Epithelial cell of esophagus (primary cell): ENCODE measurements around a stretch of chr2.

- RRBS = no CpG with 5 or more reads among the region's 10 CpGs
Measured at GRCh38 chr2:9693151-9693575, 62.4 kb upstream of the YWHAQ start.

GRCh38 chr2:9752440-9753164 is 90.7 kb upstream of the TAF1B start:
- RRBS = no CpG with 5 or more reads among the region's 20 CpGs

GRCh38 chr2:9758718-9759156 is 84.5 kb upstream of the TAF1B start:
- RRBS = 22% methylated on average over 3 of the region's 6 CpGs

GRCh38 chr2:9941474-9942167 is 9.9 kb upstream of the GRHL1 start:
- RRBS = no CpG with 5 or more reads among the region's 13 CpGs

DNA sequence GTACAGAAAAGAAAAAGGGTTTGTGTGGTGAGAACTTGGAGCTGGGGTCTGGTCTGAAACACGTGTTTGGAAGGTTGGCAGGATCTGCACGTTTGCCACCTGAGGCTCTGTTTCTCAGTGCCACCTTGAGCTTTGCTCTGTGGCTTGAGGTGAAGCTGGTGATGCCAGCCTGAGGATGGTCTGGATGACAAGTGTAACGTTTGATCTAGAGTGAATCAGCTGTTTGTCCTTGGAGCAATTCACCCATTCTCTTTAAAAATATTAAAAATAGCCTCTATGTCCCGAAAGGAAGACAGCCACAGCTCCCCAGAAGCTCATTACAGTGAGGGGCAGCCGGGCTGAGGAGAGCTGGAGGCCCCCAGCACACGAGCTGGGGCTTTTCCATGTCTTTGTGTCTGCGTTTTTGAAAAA is 45.4 kb upstream of the KLF11 start:
- RRBS = no CpG with 5 or more reads among the region's 7 CpGs

DNA sequence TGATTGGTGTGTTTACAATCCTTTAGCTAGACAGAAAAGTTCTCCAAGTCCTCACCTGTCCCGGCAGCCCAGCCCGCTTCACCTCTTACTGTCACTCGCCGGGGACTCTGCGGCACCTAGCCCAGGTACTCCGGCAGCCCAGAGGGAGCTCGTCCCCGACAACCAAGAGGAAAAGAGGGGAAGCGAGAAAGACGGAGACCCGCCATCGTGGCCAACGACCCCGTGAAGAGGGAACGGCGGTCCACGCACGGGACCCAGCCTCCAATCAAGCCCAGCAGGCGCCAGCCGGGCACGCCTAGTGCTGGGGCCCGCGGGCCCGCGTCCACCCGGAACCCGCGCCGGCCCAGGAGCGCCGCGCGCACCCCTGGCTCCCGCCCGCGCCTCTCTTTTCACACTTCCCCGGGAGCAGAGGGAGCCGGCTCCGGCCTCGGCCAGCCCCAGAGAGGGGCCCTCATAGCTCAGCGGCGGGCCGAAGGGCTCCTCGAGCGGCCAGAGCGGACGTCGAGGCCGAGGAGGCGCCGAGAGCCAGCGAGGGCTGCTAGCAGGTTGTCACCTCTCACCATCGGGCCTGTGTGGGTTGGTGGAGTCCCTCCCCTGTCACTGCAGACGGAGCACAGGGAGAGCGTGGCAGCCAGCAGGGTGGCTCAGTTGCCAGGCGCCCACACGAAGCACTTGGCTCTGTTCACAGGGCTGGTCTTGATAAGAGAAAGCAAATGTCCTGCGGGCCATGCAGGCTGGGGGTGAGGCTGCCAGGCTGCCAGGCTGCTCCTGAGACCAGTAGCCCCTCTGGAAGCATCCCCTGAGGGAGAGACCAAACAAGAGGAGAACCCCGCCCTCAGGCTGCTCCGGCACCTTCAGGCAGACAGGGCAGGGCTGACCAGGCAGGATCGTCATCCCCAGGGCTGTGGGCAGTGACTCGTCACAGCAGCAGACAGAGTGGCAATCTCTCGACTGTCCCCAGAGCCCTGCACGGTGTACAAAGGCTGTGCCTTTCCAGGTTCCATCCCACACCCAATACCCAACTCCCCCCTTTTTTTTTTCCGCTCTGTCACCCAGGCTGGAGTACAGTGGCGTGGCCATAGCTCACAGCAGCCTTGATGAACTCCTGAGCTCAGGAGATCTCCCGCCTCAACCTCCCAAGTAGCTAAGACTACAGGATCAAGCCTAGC is 36.8 kb upstream of the KLF11 start:
- RRBS = 22% methylated on average over 16 of the region's 67 CpGs

- RRBS = no CpG with 5 or more reads among the region's 10 CpGs
Measured at GRCh38 chr2:10007348-10007809, 36.0 kb upstream of the KLF11 start.

GRCh38 chr2:10016361-10017239 is 26.8 kb upstream of the KLF11 start:
- RRBS = 89% methylated on average over 2 of the region's 22 CpGs

- RRBS = no CpG with 5 or more reads among the region's 19 CpGs
Measured at GRCh38 chr2:10047665-10048639, 4.6 kb downstream of the KLF11 start.

GRCh38 chr2:10048640-10048984 is 5.3 kb downstream of the KLF11 start:
- RRBS = no CpG with 5 or more reads among the region's 6 CpGs

DNA sequence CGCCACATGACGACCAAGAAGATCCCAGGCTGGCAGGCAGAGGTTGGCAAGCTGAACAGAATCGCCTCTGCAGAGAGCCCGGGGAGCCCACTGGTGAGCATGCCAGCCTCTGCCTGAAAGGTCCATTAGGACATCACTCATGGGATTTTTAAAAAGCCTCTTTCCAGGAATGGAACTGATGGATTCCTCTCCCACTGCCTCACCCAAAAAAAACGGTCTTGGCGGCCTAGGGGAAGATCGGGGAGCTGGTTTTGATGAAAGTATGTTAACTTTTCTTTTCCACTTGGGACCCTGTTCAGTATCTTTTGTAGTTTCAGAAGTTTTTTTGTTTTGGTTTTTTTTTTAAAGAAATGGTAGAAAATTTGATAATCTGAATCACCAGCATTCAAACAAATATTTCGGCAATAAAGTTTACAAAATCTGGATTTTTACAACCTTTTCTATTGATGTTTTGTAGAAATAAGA is 9.1 kb downstream of the KLF11 start:
- RRBS = 92% methylated on average over 4 of the region's 8 CpGs

GRCh38 chr2:10301736-10302376 is 848 bp upstream of the HPCAL1 start:
- RRBS = no CpG with 5 or more reads among the region's 27 CpGs

GRCh38 chr2:10302377-10302819 is 306 bp upstream of the HPCAL1 start:
- RRBS = 2% methylated on average over 28 of the region's 41 CpGs

DNA sequence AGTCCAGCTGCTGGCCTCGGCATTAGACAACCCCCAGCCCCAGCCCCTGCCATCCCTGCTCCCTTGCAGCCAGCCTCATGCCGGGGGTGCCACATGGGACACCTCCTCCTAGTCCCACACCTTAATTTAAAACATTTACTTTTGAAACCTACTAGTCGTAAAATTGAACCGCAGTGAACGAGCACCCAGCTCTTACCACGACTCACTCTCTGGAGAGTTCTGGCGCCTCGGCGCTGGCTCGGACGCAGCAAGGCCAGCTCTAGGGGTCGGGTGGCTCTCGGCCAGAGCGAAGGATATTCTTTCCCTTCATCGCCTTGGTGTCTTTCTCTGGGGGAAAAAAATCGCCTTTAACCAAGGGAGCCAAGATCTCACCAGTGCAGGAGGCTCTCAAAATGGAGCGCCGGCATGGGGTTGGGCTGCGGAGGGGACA is 1.8 kb downstream of the HPCAL1 start:
- RRBS = no CpG with 5 or more reads among the region's 19 CpGs

DNA sequence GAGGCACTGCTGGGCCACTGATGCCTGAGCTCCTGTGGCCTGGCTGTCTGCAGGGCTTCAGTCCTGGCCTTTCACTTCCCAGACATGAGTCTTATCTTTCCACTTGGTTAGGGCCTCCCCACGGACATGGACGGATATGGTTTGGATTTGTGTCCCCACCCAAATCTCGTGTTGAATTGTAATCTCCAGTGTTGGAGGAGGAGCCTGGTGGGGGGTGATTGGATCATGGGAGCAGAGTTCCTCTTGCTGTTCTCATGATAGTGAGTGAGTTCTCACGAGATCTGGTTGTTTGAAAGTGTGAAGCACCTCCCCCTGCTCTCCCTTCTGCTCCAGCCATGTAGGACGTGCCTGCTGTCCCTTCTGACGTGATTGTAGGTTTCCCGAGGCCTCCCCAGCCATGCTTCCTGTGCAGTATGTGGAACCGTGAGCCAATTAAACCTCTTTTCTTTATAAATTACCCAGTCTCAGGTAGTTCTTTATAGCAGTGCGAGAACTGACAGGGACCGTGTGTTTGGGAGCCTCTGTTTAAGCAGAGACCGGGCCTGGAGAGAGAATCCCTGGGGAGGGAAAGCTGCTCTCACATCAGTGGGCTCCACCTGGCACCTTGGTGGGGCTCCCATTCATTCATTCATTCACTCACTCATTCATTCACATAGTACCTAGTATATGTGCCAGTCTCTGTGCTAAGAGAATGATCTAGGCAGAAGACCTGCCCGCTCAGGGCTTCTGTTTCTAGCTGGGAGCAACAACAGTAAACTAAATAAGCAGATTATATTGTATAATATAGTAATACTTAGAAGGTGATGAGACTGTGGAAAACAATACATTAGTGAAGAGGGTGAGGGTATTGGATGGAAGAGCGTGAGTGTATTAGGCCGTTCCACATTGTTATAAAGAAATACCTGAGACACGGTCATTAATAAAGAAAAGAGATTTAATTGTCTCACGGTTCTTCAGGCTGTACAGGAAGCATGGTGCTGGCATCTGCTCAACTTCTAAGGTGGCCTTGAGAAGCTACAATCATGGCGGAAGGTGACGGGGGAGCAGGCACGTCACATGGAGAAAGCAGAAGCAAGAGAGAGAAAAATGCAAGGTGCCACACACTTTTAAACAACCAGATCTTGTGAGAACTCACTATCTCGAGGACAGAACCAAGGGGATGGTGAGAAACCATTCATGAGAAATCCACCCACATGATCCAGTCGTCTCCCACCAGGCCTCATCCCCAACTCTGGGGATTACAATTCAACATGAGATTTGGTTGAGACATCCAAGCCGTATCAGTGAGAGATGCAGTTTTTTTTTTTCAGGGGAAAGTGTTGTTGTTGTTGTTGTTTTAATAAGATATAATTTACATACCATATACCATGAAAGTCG is 17.9 kb downstream of the HPCAL1 start:
- RRBS = no CpG with 5 or more reads among the region's 23 CpGs

- RRBS = no CpG with 5 or more reads among the region's 19 CpGs
Measured at GRCh38 chr2:10326108-10327084, 23.7 kb downstream of the HPCAL1 start.

- RRBS = no CpG with 5 or more reads among the region's 7 CpGs
Measured at GRCh38 chr2:10333099-10333527, 30.4 kb downstream of the HPCAL1 start.

DNA sequence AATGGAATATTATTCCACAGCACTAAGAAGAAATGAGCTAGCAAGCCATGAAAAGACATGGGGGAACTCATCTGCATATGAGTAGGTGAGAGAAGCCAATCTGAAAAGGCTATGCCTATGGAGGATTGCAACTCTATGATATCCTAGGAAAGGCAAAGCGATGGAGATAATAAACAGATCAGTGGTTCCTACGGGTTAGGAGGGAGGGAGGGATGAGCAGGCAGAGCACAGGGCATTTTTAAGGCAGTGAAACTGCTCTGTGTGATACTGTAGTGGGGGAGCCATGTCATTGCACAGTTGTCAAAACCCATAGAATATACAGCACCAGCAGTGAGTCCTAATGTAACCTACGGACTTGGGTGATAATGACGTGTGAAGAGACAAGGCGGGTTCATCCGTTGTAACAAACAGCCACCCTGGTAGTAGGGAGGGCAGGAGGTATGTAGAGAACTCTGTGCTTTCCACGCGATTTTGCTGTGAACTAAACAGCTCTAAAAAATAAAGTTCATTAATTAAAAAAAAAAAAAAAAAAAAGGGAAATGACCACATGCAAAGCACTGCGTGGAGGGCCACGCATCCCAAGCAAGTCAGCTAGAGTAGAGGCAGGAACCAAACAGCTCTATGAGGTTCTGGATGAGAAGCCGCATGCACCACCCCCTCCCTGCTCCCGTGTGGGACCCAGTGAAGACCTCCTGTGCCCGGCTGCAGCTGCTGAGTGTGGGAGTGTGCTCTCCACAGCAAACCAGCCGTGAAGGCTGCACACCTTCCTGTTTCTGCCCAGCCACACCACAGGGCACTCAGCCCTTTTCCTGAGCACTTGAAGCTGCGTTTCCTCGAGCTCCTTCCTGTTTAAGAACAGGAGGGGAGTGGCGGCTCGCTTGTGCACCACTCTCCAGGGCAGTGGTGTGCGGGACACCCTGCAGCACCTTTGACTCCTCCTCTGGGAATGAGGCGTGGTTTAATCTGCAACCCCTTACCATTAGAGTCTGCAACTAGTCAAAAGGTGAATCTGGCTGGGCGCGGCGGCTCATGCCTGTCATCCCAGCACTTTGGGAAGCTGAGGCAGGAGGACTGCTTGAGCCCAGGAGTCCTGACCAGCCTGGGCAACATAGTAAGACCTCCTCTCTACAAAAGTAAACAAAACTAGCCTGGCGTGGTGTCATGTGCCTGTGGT is 65.7 kb downstream of the ODC1 start:
- RRBS = no CpG with 5 or more reads among the region's 24 CpGs

DNA sequence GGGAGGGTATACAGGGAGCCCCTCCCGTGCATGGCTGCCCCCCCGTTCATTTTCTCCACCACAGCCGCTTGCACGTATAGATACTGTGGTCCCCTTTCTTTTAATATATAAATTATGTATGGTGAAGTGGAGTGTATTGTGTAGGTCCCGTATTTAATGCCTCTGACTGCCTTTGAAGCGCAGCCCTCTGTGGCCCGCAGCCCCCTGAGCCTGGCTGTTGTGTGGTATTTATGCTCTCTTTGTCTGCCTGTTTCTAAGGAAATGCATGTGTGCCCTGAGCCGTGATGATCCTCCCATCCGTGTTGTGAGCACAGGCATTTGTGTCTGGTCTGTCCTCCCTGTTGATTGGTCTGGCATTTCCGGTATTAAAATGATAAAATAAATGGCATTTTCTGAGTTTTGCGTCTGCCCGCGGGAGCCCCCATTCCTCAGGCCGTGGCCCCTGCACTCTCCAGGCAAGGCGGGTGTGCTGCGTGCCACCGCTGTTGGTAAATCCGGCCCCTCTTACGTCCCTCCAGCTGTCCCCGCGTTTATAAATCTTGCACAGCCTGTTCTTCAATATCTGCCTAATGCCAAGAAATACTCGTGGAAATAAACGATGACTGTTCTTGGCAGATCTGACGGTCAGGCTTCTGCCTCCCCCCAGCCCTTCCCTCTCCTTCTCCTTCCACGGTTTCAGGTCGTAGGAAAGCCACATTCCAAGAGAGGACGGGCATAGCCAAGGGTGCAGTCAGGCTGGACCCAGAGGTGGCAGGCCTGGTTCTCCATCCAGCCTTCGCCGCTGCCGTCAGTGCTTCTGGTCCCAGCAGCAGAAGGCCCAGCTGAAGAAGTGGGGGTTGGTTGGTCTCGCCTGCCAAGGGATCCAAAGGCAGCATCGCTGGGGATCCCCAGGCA is 20.7 kb downstream of the ODC1 start:
- RRBS = no CpG with 5 or more reads among the region's 32 CpGs

GRCh38 chr2:10438350-10439720 is 9.3 kb downstream of the ODC1 start:
- RRBS = 62% methylated on average over 2 of the region's 27 CpGs